ENCODE results near the gene C16orf74.

DNA sequence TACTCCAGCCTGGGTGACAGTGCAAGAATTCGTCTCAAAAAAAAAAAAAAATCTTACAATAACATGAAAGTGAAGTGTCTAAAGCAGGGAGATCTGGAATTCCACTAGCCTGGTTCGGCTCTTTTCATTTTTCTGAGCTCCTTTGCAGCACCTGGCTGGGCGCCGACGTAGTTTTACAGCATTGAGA lies 27.7 kb downstream of the CRISPLD2 start:
- RAMPAGE, long total RNA: no peak
- RRBS, 2 experiments: no CpG with 5 or more reads among the region's 5 CpGs
CAGE:
- cytosol, long polyA minus RNA: no peak
- cytosol, long polyA plus RNA: no peak
- long polyA plus RNA: no peak
- nucleolus, long total RNA: no peak
- nucleus, long polyA plus RNA: no peak
- nucleus, long total RNA: no peak

DNA sequence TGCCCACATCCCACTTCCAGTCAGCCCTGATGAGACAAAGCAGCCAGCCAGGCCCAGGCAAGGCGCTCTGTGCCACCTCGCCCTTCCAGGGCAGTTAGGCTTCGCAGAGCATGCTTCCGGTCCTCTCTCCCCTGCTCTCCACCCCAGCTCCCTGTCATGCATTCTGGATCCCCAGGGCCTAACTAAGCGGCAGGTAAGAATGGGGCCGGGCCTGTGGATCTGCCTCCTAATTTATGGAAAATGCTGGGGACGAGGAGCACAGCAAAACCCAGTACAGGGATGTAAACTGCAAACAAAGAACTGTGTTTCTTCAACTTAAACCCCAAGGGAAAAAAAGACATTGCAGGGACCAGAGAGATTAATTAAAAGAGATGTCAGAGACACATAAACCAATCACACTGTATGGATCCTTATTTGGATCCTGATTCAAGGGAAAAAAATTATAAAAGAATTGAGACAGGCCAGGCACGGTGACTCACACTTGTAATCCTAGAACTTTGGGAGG lies 26.1 kb downstream of the ZDHHC7 start:
- RAMPAGE, long total RNA: no peak
- RRBS, 2 experiments: 83 to 96% methylated on average over 2 of the region's 8 CpGs
CAGE:
- cytosol, long polyA minus RNA: no peak
- cytosol, long polyA plus RNA: no peak
- long polyA plus RNA: no peak
- nucleolus, long total RNA: no peak
- nucleus, long polyA plus RNA: no peak
- nucleus, long total RNA: no peak

DNA sequence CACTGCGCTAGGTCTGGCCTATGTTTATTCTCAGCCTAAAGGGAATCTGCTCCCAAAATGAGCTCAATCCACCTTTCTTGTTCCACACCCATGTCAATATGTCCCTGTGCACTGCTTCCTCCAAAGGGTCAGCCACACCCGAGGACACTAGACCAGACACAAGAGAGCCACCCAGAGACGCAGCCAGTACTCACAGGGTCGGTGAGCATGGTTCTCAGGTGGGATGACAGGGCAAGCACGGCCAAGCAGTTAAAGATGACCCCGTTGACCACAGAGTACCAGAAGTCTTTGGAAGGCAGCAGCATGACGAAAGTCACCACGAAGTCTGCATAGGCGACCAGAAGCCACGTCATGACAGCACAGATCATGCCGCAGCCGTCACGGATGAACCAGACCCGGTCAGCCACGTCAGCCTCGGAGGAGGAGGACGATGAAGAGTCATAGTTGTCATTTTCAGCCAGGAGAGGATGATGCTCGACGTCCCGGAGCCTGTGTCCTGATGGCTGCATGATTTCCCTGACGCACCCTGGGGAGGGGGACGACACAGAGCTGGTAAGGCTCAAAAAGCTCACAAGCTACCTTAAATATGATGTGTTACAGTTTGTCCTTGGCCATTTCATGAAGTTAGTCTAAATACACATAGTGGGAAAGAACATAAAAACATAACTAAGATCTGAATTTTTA lies 21.1 kb downstream of the ZDHHC7 start:
- RAMPAGE, long total RNA: no peak
- RRBS, 2 experiments: 56 to 94% methylated on average over 7 of the region's 22 CpGs
CAGE:
- cytosol, long polyA minus RNA: no peak
- cytosol, long polyA plus RNA: no peak
- long polyA plus RNA: no peak
- nucleolus, long total RNA: no peak
- nucleus, long polyA plus RNA: no peak
- nucleus, long total RNA: no peak

- RAMPAGE, long total RNA: no peak
- RRBS, 2 experiments: no CpG with 5 or more reads among the region's 39 CpGs
CAGE:
- cytosol, long polyA minus RNA: no peak
- cytosol, long polyA plus RNA: no peak
- long polyA plus RNA: no peak
- nucleolus, long total RNA: no peak
- nucleus, long polyA plus RNA: no peak
- nucleus, long total RNA: no peak
Observed at GRCh38 chr16:85089479-85090495, 22.5 kb downstream of the CIBAR2 start.

GRCh38 chr16:85136177-85137063 lies 24.1 kb upstream of the CIBAR2 start:
- RAMPAGE, long total RNA: no peak
- RRBS, 2 experiments: no CpG with 5 or more reads among the region's 25 CpGs
CAGE:
- cytosol, long polyA minus RNA: no peak
- cytosol, long polyA plus RNA: no peak
- long polyA plus RNA: no peak
- nucleolus, long total RNA: no peak
- nucleus, long polyA plus RNA: no peak
- nucleus, long total RNA: no peak

GRCh38 chr16:85305923-85306744 lies 193.9 kb upstream of the CIBAR2 start:
- RAMPAGE, long total RNA: no peak
- RRBS, 2 experiments: no CpG with 5 or more reads among the region's 15 CpGs
CAGE:
- cytosol, long polyA minus RNA: no peak
- cytosol, long polyA plus RNA: no peak
- long polyA plus RNA: no peak
- nucleolus, long total RNA: no peak
- nucleus, long polyA plus RNA: no peak
- nucleus, long total RNA: no peak

DNA sequence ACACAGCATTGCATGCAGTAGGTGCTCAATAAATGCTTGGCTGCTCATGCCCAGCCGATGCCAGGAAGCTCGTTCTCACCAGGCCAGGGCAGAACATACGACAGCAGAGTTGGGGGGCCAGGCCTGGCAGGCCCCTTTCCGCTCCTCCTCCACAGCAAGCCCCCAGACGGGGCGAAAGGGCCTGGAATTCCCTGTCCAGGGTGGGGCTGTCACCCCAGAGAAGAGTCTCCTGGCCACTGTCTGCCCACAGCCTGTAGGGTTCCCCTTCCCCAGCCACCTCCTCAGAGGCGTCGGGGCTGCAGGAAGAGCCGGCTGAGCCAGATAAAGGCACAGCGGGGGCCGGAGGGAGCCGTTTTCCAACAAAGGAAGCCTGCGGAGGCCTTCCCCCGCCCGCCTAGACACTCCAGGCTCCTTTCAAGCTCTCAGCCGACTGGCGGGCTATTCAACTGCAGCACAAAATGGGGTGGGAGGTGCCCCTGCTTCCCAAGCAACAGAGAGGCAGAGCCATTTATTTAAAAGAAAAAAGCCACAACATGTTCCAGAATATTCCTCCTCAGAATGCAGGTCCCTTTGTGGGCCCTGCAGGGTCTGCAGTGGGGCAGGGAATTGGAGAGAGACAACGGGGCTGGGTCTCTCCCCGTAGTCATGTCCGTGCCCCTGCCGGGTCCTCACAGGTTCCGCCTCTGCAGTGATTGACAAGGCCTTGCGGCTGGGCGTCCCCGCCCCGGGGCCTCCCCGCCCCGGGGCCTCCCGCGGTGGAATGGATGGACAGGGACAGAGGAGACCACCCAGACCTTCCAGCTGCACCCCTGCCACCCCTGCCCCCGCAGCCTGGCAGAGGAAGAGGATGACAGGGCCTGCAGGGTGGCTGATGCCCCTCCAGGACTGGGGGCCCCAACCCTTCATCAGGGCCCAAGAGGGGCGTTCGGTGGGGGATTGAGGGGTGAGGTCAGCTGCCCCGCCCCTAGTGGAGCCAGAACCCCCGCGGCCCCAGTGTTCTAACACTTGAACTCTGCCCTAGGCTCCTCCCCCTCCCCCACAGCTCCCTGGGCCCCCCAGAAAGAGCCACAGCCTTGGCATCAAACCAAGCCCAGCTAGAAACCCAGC lies 216.2 kb upstream of the CIBAR2 start:
- RAMPAGE, long total RNA: no peak
- RRBS, 2 experiments: 19 to 27% methylated on average over 6 of the region's 36 CpGs
CAGE:
- cytosol, long polyA minus RNA: no peak
- cytosol, long polyA plus RNA: no peak
- long polyA plus RNA: no peak
- nucleolus, long total RNA: no peak
- nucleus, long polyA plus RNA: no peak
- nucleus, long total RNA: no peak

- RAMPAGE, long total RNA: no peak
- RRBS, 2 experiments: no CpG with 5 or more reads among the region's 8 CpGs
CAGE:
- cytosol, long polyA minus RNA: no peak
- cytosol, long polyA plus RNA: no peak
- long polyA plus RNA: no peak
- nucleolus, long total RNA: no peak
- nucleus, long polyA plus RNA: no peak
- nucleus, long total RNA: no peak
Observed at GRCh38 chr16:85338923-85339167, 226.6 kb upstream of the CIBAR2 start.

GRCh38 chr16:85365008-85365795 lies 247.9 kb upstream of the GSE1 start:
- RAMPAGE, long total RNA: no peak
- RRBS, 2 experiments: no CpG with 5 or more reads among the region's 18 CpGs
CAGE:
- cytosol, long polyA minus RNA: no peak
- cytosol, long polyA plus RNA: no peak
- long polyA plus RNA: no peak
- nucleolus, long total RNA: no peak
- nucleus, long polyA plus RNA: no peak
- nucleus, long total RNA: no peak

DNA sequence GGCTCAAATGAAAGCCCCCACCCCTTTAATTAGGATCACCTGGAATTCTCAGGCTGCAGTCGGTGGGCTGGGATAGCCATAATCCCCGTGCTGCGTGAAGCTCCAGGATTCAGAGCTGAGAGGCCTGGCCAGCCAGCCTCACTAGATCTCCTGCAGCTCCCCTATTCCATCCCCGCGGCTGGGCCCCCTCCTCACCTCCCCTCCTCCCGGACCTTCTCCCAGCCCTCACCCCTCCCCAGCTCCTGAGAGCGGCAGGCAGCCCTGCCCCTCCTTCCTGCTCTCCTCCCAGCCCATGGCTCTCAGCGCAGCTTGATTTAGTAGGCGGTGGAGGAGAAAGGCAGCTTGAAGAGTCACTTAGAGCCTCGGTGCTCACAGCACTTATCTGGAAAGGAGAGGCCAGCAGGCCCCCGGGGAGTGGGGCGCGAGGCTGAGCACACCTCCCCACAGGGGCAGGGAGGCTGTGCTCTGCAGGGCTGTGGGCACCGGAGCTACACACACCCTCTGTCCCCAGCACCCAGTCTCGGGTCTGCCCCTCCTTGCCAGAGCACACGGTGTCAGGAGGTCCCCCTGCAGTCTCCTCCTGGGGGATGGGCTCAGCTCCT lies 151.4 kb upstream of the GSE1 start:
- RAMPAGE, long total RNA: no peak
- RRBS, 2 experiments: 1 to 2% methylated on average over 4 of the region's 16 CpGs
CAGE:
- cytosol, long polyA minus RNA: no peak
- cytosol, long polyA plus RNA: no peak
- long polyA plus RNA: no peak
- nucleolus, long total RNA: no peak
- nucleus, long polyA plus RNA: no peak
- nucleus, long total RNA: no peak

DNA sequence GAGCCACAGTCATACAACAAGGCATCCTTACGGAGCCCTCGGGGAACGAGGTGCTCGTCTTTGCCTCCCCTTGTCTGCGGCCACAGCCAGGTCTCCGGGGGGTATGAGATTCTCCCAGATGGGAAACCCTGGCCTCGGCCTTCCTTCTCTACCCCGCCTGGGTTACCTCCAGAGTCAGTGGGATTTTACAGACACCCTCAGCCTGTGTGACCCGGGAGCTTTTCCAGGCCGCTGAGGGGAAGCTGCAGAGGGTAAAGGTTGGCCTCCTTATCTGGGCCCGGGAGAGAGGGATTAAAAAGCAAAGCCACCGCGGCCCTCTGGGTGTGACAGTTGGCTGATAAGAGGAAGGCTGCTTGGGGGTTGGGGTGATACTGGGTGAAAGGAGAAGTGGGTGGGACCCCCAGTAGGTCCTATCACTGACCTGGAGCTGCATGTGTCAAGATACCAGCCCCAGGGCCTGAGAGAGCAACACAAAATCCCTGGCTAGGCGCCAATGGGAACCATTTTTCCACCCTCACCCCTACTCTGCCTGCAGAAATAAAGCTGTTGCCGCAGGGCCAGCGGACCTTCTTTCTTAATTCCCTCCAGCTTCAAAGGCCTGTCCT lies 77.8 kb upstream of the GSE1 start:
- RAMPAGE, long total RNA: no peak
- RRBS, 2 experiments: 3 to 27% methylated on average over 3 to 4 of the region's 16 CpGs
CAGE:
- cytosol, long polyA minus RNA: no peak
- cytosol, long polyA plus RNA: no peak
- long polyA plus RNA: no peak
- nucleolus, long total RNA: no peak
- nucleus, long polyA plus RNA: no peak
- nucleus, long total RNA: no peak

DNA sequence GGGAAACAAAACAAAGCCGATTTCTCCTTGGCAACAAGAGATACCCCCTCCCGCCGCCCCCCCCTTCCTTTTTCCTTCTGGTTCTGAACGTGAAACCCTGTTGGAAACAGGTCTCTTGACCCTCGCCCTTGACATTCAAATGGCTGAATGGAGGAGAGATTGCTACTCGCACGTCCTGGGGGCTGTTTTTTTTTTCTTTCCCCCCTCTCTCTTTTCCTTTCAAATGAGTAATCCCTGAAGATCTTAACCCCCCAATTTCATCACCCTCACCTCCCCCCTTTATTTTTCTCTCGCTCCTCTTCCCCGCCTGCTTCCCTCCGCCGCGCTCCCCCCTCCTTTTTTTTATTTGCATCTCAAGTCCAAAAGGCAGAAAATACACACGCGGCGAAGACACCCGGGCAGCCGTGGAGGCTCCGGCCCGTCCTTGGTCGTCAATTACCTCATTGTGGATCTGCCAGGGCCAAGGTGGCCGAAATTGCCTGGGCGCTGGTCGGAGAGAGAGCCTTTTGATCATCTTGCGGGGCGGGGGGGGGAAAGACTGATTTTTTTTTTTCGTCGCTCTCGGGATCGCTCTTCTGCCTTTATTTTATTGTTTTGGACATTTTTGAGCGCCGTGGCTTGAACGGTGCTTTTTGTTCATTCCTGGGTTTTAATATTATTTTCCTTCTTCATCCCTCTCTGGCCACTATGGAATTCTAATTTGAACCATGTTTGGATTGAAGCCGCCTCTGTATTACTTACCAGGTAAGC lies 57.3 kb upstream of the GSE1 start:
- RAMPAGE, long total RNA: start-site peak on the plus strand centred at position 385 of the sequence, 25 bp wide, 204 and 165 reads in 2 replicates
- RRBS, 2 experiments: no CpG with 5 or more reads among the region's 33 CpGs
CAGE:
- cytosol, long polyA minus RNA: start-site peak on the plus strand centred at position 374 of the sequence, 10 bp wide, 23 reads
- cytosol, long polyA plus RNA: no peak
- long polyA plus RNA: no peak
- nucleolus, long total RNA: no peak
- nucleus, long polyA plus RNA: start-site peak on the plus strand centred at position 380 of the sequence, 36 bp wide, 85 and 42 reads in 2 replicates
- nucleus, long total RNA: no peak

DNA sequence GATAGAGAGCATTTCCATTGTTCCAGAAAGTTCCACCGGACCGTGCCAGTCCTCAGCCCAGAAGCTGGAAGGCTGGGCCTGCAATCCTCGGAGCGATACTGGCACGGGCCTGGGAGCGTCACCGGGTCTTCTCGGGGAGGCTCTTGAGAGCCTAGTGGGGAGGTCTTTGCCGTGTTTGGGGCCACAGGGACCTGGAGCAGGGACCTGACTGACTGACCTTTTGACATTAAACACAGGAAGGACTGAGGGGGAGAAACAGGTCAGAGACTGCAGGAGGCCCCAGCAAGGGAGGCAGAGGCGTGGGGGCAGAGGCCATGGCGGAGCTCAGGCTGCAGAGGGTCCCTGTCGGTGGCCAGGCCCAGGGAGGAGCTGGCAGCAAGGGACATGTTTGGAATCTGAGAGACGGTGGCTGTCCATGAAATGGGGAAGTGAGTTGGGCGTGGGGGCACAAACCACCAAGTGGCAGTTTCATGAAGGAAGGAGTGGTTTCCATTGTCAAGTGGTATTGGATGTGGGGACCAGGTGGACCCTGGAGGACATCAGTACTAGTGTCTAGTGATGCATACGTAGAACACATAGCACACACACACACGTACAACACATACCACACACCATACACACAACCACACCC lies 41.6 kb upstream of the GSE1 start:
- RAMPAGE, long total RNA: no peak
- RRBS, 2 experiments: 55 to 91% methylated on average over 7 of the region's 16 CpGs
CAGE:
- cytosol, long polyA minus RNA: no peak
- cytosol, long polyA plus RNA: no peak
- long polyA plus RNA: no peak
- nucleolus, long total RNA: no peak
- nucleus, long polyA plus RNA: no peak
- nucleus, long total RNA: no peak

- RAMPAGE, long total RNA: no peak
- RRBS, 2 experiments: 100% methylated on average over 1 of the region's 22 CpGs
CAGE:
- cytosol, long polyA minus RNA: no peak
- cytosol, long polyA plus RNA: no peak
- long polyA plus RNA: no peak
- nucleolus, long total RNA: no peak
- nucleus, long polyA plus RNA: no peak
- nucleus, long total RNA: no peak
Observed at GRCh38 chr16:85586761-85587440, 26.2 kb upstream of the GSE1 start.

DNA sequence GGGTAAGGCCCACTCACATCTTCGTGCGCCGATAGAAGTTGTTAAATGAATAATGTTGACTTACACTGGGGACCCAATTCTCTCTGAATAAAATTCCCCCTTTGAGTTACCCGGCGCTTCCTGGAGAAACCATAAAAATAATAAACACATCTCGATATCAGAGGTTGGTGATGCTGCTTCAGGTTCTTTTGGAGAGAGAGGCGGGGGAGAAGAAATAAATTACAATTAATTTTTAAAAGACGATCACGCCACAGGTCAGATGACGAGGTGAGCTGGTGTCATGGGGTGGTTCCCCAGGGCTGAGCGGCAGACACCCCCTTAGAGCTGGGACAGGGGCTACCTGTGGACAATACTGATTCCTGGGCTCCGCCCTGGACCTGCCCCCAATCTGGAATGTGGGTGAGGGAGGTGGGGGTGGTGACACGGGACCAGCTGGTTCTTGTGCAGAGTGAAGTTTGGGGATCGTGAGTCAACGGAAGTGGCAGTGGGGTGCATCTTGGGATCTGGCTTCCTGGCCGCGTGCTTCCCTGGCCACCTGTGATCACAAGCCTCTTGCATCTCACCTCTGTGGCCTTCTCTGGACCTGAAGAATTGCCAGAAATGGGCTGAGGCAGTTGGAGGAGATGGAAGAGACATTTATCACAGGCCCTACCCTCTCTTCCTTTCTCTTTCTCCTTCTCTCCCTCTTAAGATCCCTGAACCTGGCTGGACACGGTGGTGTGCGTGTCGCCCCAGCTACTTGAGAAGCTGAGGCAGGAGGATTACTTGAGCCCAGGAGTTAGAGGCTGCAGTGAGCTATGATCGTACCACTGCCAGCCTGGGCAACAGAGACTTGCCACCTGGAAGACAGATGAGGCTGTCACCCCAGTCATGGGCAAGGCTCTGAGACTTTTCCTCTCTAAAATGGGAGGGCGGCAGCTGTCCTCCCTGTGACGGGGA lies 13.8 kb upstream of the GSE1 start:
- RAMPAGE, long total RNA: no peak
- RRBS, 2 experiments: no CpG with 5 or more reads among the region's 23 CpGs
CAGE:
- cytosol, long polyA minus RNA: no peak
- cytosol, long polyA plus RNA: no peak
- long polyA plus RNA: no peak
- nucleolus, long total RNA: no peak
- nucleus, long polyA plus RNA: no peak
- nucleus, long total RNA: no peak

DNA sequence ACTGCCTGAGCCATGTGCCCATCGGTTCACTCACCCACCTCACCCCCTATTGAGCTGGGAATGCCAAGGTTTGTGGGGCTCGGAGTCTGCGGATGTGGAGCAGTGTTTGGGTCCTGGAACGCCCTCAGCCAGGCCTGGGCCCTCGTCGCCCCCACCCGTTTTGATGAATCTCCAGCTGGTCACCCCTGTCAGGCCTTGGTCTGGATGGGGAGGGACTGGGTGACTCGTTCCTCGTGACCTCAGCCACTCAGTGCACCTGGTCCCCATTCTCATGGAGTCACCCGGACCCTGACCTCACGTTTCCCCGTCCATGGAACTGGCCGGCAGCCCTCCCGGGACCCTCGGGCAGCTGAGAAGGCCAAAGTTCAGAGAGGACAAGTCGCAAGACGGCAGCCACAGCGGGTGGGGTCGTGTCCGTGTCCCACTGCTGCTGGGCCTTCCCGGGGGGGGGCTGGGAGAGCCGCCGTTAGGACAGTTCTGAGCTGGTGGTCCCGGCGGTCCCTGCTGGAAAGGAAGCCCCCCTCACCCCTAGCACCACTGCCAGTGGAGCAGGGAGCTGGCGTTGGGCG lies 23.2 kb downstream of the GSE1 start:
- RAMPAGE, long total RNA: no peak
- RRBS, 2 experiments: 76 to 81% methylated on average over 7 to 11 of the region's 27 CpGs
CAGE:
- cytosol, long polyA minus RNA: no peak
- cytosol, long polyA plus RNA: no peak
- long polyA plus RNA: no peak
- nucleolus, long total RNA: no peak
- nucleus, long polyA plus RNA: no peak
- nucleus, long total RNA: no peak

DNA sequence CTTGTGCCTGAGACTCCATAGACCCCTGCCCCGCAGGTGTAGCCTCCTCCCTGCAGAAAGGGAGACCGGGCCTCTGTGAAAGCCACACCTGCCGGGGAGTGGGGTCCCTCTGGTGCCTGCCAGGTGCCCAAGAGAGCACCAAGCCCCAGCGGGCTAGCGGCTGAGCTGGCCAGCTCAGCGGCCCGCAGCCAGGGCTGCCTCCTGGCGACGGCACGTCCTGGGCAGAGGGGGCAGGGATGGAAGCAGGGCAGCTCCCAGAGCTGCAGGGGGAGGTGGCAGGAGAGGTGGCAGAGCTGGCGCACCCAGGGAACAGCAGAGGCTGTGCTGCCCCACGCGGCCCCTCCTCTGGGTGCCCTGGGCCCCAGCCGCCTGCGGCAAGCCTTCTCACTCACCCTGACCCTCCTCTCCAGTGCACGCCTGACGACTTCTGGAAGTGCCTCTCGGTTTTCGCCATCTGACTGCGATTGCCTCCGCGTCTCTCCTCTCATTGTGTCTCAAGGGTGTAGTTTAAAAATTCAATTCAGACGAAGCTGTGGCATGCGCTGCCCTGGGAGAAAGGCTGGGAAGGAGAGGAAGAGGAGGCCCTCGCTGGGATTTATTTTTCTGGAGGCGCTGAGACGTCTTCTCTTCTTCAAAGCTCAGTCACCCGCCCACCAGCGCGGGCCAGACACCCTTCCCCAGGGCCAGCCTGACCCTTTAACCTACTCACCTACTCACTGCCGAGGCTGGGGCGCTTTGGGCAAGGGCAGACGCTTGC lies 24.8 kb downstream of the GSE1 start:
- RAMPAGE, long total RNA: no peak
- RRBS, 2 experiments: 100% methylated on average over 1 of the region's 33 CpGs; no CpG with 5 or more reads in 1 of the 2 experiments
CAGE:
- cytosol, long polyA minus RNA: no peak
- cytosol, long polyA plus RNA: no peak
- long polyA plus RNA: no peak
- nucleolus, long total RNA: no peak
- nucleus, long polyA plus RNA: no peak
- nucleus, long total RNA: no peak

DNA sequence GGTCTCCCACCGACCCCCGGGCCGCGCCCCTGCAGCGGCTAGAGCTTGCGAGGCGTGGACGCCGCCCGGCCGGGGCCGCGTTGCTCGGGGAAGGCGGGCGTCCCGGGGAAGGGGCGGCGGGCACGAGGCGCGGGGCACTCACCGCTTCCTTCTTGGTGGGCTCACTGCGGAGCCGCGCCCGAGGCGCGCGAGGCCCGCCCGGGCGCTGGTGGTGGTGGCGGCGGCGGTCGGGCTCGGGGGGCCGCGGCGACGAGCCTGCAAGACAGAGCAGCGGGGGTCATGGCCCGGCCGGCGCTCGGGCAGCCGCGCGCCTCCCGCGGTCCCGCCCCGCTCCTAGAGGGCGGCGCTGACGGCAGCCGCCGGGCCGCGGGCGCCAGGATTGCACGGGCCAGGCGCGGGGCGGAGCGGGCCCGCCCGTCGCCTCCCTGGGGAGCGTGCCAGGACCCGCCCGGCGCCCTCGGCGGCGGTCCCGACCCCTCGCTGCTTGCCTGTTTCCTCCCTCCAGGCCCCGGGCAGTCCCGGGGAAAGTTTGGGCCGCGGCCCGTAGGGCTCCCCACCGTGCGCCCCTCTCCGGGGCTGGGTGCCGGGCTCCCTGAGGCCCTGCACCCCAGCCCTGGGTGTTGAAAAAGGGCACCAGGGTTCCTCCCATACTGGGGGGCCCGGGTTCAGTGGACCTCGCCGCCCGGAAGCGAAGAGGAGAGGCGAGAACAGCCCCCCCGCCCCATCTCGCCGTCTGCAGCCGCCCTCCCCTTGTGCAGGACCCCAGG lies at the start of gene C16orf74:
Gene C16orf74, minus strand, starts transcription at position 313 of the 767 bp plus-strand sequence.
- RAMPAGE, long total RNA: no peak
- RRBS, 2 experiments: under 1 to 2% methylated on average over 61 to 72 of the region's 98 CpGs
CAGE:
- cytosol, long polyA minus RNA: no peak
- cytosol, long polyA plus RNA: no peak
- long polyA plus RNA: no peak
- nucleolus, long total RNA: no peak
- nucleus, long polyA plus RNA: no peak
- nucleus, long total RNA: no peak

DNA sequence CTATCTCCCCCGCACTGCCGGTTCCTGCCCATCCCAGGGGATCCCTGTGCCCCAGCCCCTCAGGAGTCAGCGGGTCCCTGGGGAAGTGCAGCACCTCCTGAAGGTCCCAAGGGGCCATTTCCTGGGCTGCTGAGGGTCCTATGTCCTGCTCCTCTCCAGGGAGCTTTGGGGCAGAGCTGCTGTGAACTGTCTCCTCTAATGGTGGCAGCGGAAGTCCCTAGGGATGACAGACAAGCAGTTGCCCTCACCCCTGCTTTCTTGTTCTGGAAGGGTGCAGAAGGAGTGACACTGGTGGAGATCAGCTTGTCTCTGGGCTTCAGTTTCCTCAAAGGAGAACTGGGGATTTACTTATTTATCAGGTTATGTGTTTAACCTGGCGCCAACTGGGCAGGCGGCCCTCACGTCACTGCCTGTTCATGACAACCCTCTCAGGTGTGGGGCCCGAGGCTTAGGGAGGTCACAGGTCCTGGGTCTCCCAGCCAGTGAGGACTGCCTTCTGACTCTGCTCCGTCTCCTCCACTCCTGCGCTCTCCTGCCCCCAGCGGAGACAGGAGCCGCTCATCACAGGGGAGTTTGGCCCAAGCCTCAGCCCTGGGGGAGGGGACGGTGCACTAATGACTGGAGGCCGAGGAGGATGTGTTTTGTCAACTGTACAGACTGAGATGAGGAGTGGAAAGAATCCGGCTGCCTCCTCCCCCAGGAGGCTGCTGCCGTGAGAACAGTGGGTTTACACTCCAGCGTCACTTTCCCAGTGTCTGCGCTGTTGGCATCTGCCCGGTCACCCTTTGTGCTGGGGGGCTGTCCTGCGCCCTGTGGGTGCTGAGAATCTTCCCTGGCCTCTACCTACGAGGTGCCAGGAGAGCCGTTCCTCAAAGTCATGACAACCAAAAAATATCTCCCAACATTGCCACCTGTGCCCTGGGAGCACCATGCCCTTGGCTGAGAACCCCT lies 2.1 kb upstream of the C16orf74 start:
- RAMPAGE, long total RNA: no peak
- RRBS, 2 experiments: 51 to 88% methylated on average over 2 to 4 of the region's 22 CpGs
CAGE:
- cytosol, long polyA minus RNA: no peak
- cytosol, long polyA plus RNA: no peak
- long polyA plus RNA: no peak
- nucleolus, long total RNA: no peak
- nucleus, long polyA plus RNA: no peak
- nucleus, long total RNA: no peak

All from GM12878 (cell line).